Mesenchymal stem cell of adipose (primary cell): ENCODE measurements around a stretch of chr14.

DNA sequence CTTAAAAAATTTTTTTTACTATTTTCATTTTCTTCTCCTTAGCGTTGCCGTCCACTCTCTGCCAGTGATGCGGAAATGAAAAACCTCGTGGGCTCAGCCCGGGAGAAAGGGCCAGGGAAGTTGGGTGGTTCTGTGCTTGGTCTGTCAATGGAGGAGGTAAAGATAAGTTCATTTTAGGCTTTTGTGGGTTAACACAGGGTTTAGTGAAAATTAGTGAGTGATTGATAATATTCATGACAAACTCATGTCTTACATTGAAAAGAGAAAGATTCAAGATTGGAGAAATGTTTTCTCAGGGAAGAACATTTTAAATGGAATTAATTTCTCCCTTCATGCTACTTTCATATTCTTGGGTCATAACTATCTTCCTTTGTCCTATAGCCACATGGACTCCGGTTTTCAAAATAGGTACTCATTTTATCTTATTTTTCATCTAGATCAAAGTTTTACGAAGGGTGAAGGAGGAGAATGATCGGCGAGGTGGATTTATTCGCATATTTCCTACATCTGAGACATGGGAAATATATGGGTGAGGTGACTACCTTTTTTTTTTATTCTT is 84.1 kb downstream of the TTLL5 start:
- CAGE, long polyA plus RNA: no peak

- CAGE, long polyA plus RNA: no peak
Observed at GRCh38 chr14:75775302-75775828, 114.3 kb downstream of the TTLL5 start.

- CAGE, long polyA plus RNA: no peak
Observed at GRCh38 chr14:75989109-75989549, 3.6 kb downstream of the IFT43 start.

- CAGE, long polyA plus RNA: no peak
Observed at GRCh38 chr14:75993823-75994156, 8.2 kb downstream of the IFT43 start.

- CAGE, long polyA plus RNA: no peak
Observed at GRCh38 chr14:76138629-76139050, 13.1 kb upstream of the GPATCH2L start.

DNA sequence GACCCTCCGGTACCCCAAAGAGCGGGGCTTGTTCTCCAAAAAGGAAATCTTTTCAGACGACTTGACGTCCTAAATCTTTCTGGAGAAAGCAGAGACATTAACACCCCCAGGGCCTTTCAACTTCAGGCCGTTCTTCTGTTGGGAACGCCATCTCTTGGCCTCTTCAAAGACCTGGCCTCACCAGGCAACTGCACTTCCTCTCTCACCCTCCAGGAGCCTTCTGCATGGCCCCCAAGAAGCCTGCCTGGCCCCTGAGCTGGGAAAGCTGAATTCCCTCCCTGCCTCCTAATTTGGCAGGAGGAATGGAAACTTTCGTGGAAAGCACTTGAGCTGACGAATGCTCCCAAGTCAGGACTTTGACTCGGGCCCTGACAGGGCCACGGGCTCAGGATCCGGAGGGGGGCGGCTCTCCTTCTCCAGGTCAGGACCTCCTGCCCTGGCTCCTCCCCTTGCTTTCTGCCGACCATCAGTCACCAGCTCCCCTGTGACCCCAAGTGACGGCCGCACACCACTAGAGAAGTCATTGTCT is 65.9 kb upstream of the ESRRB start:
- CAGE, long polyA plus RNA: no peak

DNA sequence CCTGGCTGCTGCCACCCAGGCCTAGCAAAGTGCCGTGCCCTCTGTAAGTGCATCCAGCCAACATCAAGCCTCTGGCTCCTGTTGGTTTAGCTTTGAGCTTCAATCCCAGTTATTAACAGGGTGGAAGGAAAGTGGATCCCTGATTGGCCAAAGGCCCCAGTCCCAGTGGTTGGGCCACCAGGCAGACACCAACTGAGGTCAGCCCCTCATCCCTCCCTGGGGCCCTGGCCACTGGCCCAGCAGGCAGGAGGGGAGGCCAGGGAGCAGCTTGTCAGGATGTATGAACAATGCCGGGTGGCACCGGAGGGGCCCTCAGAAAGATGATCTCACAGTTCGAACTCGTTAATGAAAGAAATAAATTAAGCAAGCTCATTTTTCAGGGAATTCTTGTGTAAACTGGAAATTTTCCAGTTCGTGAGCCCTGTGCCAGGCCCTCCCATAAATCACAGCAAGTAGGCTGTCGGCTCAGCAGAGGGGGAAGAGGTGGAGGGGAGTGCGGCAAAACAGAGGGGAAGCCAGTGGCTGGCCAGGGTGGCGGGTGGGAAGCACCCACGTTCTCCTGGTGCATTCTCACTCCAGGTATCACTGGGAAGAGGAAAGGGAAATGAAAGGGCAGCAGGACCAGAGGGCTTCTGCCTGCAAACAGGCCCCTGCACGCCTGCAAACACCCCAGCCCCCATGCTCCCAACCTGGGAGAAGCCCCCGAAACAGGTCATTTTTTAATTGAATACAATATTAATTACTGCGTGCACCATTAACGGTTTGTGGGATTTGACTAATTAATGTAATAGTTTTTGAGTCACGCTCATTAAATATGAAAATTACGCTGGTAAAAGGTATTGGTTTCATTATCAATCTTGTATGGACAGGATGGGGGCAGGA is 176.9 kb upstream of the VASH1 start:
- CAGE, long polyA plus RNA: no peak

DNA sequence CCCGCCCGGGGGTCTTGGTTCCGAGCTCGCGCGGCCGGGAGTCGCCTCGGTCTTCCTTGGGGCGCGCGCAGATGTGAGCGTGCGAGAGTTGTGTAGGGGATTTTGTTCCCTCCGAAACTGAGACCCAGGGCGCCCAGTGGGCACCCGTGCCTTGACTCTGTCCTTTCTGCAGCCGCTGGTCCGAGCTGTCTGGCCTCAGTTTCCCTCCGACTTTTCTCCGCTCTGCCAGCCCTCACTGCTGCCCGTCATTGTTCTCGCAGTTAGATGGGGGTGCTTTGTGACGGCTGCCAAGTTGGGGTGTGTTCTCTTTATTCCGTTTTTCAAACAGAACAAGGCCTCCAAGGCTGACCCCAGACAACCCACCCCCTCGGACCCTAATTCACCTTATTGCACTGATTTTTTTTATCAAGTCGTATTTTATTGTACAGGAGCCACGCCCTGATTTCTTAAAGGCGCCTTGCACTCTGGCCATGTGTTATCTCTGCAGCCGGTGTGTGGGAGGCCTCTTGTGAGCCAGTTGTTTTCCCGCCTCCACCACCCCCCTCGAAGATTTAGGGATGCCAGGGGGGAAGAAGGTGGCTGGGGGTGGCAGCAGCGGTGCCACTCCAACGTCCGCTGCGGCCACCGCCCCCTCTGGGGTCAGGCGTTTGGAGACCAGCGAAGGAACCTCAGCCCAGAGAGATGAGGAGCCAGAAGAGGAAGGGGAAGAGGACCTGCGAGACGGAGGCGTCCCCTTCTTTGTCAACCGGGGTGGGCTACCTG is 1.2 kb downstream of the VASH1 start:
- CAGE, long polyA plus RNA: no peak

GRCh38 chr14:76829996-76830556 is 3.9 kb downstream of the LRRC74A start:
- CAGE, long polyA plus RNA: no peak

GRCh38 chr14:76923823-76924399 is 97.7 kb downstream of the LRRC74A start:
- CAGE, long polyA plus RNA: no peak

DNA sequence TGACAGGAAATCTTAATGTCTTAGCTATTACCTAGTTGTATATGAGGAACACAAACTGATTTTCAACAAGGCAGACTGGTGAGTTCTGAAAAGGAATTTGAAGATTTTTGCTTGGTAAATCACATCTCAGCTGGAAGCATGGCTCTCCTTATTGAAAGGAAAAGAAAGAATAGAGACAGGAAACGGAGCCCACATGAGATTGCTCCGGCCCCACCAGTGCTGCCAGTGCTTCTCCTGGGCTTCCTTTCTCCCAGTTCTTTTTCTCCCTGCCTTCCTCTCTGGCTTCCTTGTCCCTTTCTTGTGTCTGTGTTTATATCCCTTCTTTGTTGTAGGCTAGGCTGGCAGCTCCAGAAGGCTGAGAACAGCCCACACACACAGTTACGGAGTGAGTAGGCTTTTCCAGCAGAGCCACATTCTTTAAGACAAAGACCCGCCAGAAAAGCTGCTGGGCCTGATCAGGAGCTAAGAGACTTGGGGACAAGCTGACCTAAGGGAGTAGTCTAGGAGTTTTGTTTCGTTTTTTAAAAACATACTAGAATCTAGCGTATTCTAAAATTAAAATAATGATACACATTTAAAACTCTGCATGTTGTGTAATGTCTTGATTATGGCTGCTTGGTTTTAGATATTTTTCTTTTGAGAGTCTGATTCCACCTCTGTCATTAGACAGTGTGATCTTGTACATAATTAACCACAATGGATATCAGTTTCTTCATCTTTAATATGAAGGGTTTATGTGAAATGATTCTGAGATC is 13.0 kb downstream of the CIPC start:
- CAGE, long polyA plus RNA: no peak

GRCh38 chr14:77139331-77140306 is 2.0 kb downstream of the ZDHHC22 start:
- CAGE, long polyA plus RNA: no peak

DNA sequence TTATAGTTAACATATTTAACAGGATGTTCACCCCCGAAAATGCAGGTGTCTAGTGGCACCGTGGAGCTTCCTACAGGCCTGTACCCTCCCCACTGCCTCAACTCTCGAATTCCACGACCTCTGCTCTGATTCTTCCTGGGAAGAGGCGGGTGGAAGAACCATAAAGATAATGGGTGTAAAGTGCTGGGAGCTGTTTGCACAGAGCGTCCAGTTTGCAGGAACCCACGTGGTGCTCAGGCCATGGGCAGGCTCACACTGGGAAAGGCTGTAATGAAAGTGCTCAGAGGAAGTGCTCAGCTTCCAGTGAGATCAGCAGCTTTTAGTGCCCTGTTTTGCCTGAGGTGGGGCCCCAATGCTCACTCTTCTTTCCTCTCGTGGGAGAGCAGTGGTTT is 2.7 kb downstream of the TMEM63C start:
- CAGE, long polyA plus RNA: no peak

- CAGE, long polyA plus RNA: no peak
Observed at GRCh38 chr14:77302691-77303319, 17.9 kb downstream of the POMT2 start.

GRCh38 chr14:77673547-77674367 is 34.1 kb downstream of the ALKBH1 start:
- CAGE, long polyA plus RNA: no peak

GRCh38 chr14:77721626-77722110 is 13.8 kb downstream of the SLIRP start:
- CAGE, long polyA plus RNA: no peak

GRCh38 chr14:80905922-80906295 is 35.6 kb downstream of the CEP128 start:
- CAGE, long polyA plus RNA: no peak

- CAGE, long polyA plus RNA: no peak
Observed at GRCh38 chr14:81208344-81208875, 12.3 kb downstream of the GTF2A1 start.

- CAGE, long polyA plus RNA: no peak
Observed at GRCh38 chr14:81436029-81436730, 36.1 kb upstream of the STON2 start.

GRCh38 chr14:81529398-81529859 is 4.2 kb downstream of the SEL1L start:
- CAGE, long polyA plus RNA: no peak